Colon Carcinoma Metastatic in the Brain (tissue), 2 donors: Measurements from ENCODE around the genes PABPN1 and GMPR2.

GRCh38 chr14:23321376-23321910, at the start of gene PABPN1:
Gene PABPN1 (plus strand): TSS chr14:23321457.
- PRO-cap, 2 experiments, result peak in 2 of 2 experiments; most common plus-strand start chr14:23321457 (in 1); most common minus-strand start chr14:23321872 (in 2)

GRCh38 chr14:23323723-23324341, 2.6 kb downstream of the PABPN1 start:
- PRO-cap, 2 experiments, result no peak in any of the 2 experiments

DNA sequence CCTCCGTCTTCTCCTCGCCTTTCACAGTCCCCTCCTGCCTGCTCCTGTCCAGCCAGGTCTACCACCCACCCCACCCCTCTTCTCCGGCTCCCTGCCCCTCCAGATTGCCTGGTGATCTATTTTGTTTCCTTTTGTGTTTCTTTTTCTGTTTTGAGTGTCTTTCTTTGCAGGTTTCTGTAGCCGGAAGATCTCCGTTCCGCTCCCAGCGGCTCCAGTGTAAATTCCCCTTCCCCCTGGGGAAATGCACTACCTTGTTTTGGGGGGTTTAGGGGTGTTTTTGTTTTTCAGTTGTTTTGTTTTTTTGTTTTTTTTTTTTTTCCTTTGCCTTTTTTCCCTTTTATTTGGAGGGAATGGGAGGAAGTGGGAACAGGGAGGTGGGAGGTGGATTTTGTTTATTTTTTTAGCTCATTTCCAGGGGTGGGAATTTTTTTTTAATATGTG, 4.5 kb downstream of the PABPN1 start:
- PRO-cap, 2 experiments, result no peak in any of the 2 experiments

DNA sequence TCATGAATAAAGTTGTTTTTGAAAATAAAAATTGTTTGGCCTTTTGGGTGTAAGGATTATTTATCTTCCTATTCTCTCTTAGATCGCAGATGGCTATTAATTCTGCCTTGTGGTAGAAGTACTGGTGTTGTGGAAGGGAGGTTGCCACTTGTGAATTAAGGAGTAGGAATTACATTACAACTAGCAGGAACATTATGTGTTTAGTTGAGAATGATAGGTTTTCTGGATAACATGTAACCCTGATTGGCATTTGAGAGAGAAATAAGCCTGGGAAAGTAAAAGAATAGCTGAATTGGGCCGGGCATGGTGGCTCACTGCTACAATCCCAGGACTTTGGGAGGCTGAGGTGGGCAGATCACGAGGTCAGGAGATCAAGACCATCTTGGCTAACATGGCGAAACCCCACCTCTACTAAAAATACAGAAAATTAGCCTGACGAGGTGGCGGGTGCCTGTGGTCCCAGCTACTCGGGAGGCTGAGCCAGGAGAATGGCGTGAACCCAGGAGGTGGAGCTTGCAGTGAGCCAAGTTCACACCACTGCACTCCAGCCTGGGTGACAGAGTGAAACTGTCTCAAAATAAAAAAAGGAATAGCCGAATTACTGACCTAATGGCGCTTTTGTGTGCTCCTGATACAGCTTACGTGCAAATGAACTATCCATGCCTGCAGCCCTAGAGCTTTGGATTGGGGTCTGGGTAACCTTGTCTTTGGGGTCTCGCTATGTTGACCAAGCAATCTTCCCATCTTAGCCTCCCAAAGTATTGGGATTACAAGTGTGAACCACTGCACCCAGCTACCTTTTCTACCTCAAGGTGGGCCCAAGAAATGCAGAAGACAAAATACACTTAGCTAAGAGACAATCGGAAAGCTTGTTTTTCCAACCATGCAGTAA, 5.1 kb downstream of the PABPN1 start:
- PRO-cap, 2 experiments, result no peak in any of the 2 experiments

GRCh38 chr14:23355036-23355321, 2.3 kb upstream of the SLC22A17 start:
- PRO-cap, 2 experiments, result no peak in any of the 2 experiments

DNA sequence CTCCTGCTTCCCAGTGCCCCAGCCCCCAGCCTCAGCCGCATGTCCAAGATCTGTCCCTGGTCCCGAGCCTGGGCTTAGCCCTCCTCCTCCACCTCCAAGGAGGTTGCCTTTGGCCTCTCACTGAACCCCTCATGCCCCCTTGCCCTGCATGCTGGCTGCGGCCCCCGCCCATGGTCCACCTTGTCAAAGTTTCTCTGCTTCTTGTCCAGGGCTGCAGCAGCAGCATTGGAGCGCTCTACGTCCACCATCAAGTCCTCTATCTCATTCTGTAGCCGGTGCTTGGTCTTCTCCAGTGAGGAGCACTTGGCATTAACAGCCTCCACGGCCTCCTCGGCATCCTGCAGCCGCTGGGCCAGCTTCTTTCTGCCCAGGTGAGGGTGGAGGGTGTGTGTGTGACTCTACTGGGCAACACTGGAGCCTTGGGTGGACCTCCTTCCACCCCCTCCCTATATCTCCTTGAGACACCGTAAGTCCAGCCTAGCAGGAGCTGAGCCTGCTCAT, 11.2 kb downstream of the CMTM5 start:
- PRO-cap, 2 experiments, result no peak in any of the 2 experiments

- PRO-cap, 2 experiments, result no peak in any of the 2 experiments
Observed at GRCh38 chr14:23425533-23425979, 9.9 kb downstream of the MYH7 start.

GRCh38 chr14:23428197-23428828, 7.1 kb downstream of the MYH7 start:
- PRO-cap, 2 experiments, result no peak in any of the 2 experiments

- PRO-cap, 2 experiments, result no peak in any of the 2 experiments
Observed at GRCh38 chr14:23447239-23447813, 11.9 kb upstream of the MYH7 start.

GRCh38 chr14:23522839-23523648, 28.5 kb downstream of the ZFHX2 start:
- PRO-cap, 2 experiments, result peak in 1 of 2 experiments; most common plus-strand start chr14:23523357 (in 1)

GRCh38 chr14:23548699-23549054, 2.9 kb downstream of the ZFHX2 start:
- PRO-cap, 2 experiments, result no peak in any of the 2 experiments

DNA sequence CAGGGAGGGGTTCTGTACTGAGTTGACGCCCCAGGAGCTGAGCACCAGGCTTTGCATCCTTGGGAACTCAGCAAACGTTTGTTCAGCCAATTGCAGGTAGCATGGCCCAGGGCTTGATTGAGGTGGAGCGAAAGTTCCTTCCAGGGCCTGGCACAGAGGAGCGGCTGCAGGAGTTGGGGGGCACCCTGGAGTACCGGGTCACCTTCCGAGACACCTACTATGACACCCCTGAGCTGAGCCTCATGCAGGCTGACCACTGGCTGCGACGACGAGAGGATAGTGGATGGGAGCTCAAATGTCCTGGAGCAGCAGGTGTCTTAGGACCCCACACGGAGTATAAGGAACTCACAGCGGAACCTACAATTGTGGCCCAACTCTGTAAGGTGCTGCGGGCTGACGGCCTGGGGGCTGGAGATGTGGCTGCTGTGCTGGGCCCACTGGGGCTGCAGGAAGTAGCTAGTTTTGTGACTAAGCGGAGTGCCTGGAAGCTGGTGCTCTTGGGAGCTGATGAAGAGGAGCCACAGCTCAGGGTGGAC, 654 bp downstream of the THTPA start:
- PRO-cap, 2 experiments, result no peak in any of the 2 experiments

- PRO-cap, 2 experiments, result no peak in any of the 2 experiments
Observed at GRCh38 chr14:23613526-23613812, 22.7 kb upstream of the DHRS2 start.

DNA sequence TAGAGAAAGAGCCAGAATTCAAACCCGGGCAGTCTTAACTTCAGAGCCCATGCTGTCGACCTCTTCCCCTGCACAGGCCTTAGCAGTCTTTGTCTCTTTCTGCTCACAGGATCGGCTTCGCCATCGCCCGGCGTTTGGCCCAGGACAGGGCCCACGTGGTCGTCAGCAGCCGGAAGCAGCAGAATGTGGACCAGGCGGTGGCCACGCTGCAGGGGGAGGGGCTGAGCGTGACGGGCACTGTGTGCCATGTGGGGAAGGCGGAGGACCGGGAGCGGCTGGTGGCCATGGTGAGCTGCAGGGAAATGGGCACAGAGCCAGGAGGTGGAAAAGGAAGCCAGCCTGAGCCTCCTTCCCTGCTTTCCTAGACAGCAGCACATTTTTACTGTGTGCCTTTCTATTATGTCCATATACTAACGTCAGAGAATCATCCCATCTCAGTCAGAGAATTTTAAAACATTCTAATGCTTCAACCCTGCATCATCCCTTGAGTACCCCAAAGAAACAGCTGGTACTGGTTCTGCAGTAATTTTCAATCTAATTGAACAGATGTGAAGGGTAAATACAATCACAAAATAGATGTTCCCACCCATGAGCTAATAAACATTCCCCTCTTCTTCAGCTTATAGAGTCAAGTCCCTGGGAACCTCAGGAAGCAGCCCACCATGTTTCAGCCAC, 1.5 kb downstream of the DHRS4L2 start:
- PRO-cap, 2 experiments, result no peak in any of the 2 experiments

GRCh38 chr14:24117053-24117644, 2.4 kb upstream of the NRL start:
- PRO-cap, 2 experiments, result no peak in any of the 2 experiments

- PRO-cap, 2 experiments, result peak in 1 of 2 experiments; most common minus-strand start chr14:24196527 (in 1)
Observed at GRCh38 chr14:24196423-24196674, 1.1 kb upstream of the TM9SF1 start.

DNA sequence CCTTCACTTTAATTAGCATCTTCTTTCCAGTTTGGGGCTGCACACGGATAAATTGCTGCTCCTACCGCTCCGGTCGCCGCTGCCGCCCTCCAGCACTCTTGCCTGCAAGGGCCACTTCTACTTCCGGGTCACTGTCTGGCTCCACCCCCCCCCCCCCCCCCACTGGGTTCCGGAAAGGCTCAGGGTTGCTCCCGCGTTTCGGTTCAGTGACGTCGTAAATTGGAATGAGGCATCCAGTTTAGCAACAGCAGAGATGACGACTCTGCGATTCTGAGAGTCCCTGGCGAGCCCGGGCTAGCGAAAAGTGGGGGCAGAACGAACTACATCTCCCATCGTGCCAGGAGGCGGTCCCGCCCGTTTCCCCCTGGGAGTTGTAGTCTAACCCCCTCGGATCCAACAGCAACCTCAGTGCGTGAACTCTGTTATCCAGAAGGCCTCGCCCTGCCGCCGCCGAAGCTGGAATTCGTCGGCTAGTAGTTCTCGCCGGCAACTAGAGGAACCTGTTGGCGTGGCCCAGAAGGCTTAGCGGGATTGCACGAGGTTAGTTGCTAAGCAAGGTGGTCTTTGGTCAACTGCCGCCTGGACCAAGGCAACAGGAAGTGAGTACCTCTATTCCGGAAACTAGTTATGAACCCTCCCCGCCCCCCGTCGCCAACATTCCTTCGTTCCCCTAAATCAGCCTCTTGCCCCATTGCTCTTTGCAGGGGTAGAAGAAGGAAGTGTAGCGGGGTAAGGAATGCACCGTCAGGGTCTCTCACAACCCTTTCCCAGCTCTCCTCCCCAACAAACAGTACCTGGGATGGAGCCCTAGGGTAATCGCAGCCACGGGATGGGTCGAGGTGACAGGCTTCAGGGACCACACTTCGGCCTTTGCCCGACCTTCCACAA, at the start of gene GMPR2:
Gene GMPR2, plus strand, starts transcription at position 681 of the 888 bp plus-strand sequence.
- PRO-cap, 2 experiments, result peak in 2 of 2 experiments; most common plus-strand start position 209 of the sequence (in 2); most common minus-strand start position 100 of the sequence (in 2)

GRCh38 chr14:24233137-24233346, 313 bp downstream of the GMPR2 start:
- PRO-cap, 2 experiments, result no peak in any of the 2 experiments

- PRO-cap, 2 experiments, result no peak in any of the 2 experiments
Observed at GRCh38 chr14:24296502-24297228, 2.9 kb downstream of the DHRS1 start.

DNA sequence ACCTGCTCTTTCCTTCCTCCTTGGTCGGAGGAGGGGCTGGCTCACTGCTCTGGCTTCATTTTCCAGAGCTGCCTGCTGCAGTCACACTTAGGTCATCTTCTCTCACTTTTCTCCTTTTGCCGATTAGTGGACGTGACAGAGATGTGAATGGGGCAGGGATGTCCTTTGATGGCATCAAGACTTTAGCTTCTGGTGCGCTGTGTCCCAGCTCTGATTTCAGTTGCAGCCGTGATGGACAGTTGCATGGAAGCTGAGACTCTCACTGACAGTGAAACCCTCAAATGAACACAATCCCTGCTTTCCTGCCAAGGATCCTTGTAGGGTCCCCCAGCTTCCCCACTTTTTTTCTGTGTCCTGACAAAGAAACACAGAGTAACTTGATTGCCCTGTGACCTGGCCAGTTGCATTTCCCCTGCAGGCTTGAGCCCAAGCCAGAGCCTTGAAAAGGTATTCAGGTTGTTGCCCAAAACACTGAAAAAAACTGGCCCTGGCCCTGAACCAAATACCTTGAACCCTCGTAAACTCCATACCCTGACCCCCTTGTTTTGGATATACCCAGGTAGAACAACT, 785 bp upstream of the CIDEB start:
- PRO-cap, 2 experiments, result no peak in any of the 2 experiments